Mesenchymal stem cell of adipose (primary cell): ENCODE measurements around a stretch of chr21.

GRCh38 chr21:5117534-5118026, 5403.8 kb upstream of the TPTE start:
- CAGE, long polyA plus RNA: no peak

- CAGE, long polyA plus RNA: no peak
These were observed 4399.7 kb upstream of the TPTE start for GRCh38 chr21:6121600-6122159.

DNA sequence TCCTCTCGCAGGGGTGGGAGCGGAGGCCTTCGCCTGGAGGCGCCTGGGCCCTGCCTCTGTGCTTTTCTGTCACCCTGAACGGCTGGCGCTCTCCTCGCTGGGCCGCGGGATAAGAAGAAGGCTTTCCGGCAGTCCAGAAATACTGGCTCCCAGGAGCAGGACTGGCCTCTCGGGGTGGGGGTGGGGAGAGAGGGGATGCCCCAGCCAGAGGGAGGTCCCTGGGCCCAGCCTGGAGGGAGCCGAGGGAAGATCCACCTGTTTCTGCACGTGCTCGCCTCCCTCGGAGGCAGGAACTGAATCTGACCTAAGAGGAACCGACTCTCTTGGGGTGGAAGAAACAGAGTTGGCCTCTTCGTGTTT, 4394.2 kb upstream of the TPTE start:
- CAGE, long polyA plus RNA: no peak

- CAGE, long polyA plus RNA: no peak
These were observed 4149.6 kb upstream of the TPTE start for GRCh38 chr21:6371811-6372114.

GRCh38 chr21:6468323-6468642, 4053.1 kb upstream of the TPTE start:
- CAGE, long polyA plus RNA: no peak

GRCh38 chr21:9721980-9722393, 799.4 kb upstream of the TPTE start:
- CAGE, long polyA plus RNA: no peak

GRCh38 chr21:10119223-10119839, 402.1 kb upstream of the TPTE start:
- CAGE, long polyA plus RNA: no peak

GRCh38 chr21:14026925-14028254, 183.4 kb downstream of the LIPI start:
- CAGE, long polyA plus RNA: no peak

DNA sequence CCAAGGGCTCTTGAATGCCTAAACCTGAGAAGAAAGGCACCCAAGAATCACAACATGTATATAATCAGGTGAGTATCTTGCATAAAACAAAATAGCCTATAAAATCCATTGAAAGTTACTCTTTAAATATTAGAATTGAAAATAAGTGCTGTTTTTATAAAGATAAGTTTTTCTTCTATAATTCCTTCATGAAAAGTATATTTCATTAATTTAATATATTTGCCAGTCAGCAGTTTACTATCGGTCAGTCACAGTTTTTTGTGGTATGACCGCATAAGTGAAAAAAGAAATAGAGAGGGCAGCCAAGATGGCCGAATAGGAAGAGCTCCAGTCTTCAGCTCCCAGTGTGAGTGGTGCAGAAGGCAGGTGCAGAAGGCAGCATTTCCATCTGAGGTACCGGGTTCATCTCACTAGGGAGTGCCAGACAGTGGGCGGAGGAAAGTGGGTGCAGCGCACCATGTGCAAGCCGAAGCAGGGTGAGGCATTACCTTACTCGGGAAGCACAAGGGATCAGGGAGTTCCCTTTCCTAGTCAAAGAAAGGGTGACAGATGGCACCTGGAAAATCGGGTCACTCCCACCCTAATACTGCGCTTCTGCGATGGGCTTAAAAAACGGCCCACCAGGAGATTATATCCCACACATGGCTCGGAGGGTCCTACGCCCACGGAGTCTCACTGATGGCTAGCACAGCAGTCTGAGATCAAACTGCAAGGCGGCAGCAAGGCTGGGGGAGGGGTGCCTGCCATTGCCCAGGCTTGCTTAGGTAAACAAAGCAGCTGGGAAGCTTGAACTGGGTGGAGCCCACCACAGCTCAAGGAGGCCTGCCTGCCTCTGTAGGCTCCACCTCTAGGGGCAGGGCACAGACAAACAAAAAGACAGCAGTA, 44.1 kb downstream of the LIPI start:
- CAGE, long polyA plus RNA: no peak

GRCh38 chr21:14962338-14963145, 102.3 kb downstream of the NRIP1 start:
- CAGE, long polyA plus RNA: no peak

DNA sequence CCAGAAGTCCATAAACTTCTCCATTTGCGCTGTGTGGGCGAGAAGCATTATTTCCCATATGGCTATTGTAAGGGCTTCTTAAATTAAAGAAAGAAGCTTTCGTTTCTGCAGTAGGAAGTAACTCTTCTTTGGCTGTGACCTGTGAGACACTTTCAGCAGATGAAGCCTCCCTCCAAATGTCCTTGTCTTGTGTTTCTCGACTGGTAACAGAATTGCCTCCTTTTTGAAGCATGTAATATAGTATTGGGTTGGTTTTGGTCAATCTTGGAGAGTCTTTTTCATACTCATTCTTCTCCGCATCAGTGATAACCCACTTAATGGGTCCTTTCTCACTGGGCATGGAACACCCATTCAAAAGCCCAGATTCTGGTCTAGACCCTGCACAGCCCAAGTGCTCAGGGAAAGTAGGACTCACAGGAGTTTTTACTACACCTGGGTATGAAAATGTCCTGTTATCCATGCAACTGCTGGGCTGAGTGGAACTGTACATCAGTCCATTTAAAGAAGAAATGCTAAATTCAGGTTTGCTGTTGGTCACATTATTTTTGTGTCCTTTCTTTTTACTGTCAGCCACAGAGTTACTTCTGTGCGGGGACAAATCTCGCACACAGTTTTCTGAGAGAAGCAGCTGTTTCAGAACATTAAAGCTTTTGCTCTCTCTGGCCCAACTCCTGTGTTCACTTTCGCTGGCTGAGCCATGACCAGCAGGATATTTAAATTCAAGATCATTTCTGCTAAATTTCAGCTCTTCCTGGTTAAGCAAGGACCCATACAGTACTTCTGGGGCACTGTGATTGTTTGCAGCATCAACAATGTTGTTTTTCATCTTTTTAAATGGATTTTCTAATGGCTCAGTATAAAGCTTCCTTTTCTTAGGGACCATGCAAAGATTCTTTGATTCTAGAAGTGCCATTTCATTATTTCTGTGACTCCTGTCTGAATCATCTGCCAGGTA, 99.8 kb downstream of the NRIP1 start:
- CAGE, long polyA plus RNA: no peak

DNA sequence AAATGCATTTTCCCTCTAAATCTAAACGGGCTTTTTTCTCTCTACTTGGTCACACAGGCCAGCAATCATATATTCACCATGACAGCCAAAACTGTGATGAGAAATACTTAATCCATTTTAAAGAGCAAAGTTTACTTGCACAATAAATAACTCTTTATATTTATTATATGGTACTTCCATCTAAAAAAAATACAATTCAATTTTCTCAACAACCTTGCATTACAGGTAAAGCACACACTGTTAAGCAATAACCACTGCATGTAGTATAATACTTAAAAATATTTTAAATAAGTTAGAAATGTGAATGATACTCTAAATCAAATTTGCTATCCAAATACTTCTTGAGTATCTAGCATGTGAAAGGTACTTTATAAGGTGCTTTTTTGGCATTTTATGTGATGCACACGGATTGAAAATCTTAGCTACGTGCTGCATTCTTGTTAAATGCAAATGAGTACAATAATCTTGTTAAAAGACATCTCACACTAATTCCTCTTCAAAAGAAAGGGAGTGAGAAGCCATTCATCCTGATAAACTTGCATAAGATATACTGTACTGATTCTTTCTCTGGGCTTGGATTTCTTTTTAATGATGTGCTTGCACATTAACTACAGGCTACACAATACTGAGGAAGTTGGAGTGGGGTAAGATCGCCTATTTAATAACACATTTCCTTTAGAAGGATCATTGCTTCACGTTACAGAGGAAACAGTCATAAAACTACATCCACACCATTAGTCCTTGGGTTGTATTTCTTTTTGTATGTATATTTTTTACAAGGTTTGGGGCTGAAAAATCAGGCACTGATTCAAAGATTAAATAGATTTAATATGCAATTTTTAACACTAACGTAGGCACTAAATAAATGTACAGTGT, 36.8 kb downstream of the NRIP1 start:
- CAGE, long polyA plus RNA: no peak

- CAGE, long polyA plus RNA: no peak
These were observed 19.0 kb downstream of the NRIP1 start for GRCh38 chr21:15045633-15046464.

DNA sequence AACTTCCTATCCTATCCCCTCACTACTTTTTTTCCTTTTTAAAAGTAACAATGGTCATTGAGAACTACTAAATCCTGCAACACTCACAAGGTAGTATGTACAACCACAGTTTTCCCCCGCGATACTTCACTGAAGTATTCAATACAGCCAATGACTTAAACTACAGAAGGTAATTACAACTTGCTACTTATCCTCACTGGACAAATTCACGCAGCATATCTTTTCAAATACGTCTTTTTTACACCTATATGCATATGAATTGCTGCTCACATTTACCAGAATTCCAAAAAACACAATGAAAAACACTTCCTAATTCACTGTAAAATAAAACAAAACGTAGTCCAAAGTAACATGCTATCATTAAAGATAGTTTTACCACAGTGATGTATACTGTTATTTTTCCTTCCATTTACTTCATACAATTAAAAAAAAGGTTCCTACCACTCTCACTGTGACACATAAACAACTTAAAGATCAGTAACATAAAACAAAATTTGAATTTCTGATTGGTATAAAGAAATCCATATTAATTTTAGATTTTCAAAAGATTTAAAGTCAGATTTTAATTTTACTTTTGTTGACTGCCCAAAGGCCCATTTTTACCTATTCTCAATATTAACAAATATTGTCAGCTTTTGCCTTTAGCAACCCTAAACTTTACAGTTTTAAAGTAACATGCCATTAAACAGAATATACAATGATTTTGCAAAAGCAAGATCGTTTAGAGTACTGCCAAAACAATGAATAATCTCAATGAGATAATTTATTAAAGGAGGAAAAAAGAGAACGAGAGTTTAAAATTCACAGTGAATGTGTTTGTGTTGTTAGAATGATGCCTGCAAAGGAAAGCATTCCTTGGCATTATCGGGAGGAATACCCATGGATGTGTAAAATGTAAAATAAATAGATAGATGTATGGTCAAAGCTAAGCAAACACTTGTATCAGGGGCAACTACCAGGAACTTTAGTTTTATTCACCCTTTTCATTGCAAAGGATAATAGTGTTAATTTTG, 12.1 kb downstream of the NRIP1 start:
- CAGE, long polyA plus RNA: no peak

DNA sequence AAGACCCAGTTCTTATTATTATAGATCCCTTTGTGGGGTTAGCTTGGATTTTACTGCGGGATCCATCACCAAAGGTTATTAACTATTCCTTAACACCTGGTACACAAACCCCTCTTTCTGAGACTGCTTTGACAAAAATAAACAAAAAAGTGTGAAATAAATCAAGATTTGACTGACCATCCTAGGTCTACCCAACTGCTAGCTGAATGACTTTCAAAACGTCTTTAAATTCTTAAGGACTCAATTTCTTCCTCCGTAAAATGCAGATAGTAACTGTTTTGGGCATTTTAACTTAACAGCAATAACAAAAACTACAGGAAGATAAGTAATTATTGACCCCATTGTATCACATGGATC, 9.3 kb downstream of the NRIP1 start:
- CAGE, long polyA plus RNA: no peak

GRCh38 chr21:15141285-15141865, 76.6 kb upstream of the NRIP1 start:
- CAGE, long polyA plus RNA: no peak

- CAGE, long polyA plus RNA: no peak
These were observed 273.9 kb upstream of the USP25 start for GRCh38 chr21:15455825-15456290.

DNA sequence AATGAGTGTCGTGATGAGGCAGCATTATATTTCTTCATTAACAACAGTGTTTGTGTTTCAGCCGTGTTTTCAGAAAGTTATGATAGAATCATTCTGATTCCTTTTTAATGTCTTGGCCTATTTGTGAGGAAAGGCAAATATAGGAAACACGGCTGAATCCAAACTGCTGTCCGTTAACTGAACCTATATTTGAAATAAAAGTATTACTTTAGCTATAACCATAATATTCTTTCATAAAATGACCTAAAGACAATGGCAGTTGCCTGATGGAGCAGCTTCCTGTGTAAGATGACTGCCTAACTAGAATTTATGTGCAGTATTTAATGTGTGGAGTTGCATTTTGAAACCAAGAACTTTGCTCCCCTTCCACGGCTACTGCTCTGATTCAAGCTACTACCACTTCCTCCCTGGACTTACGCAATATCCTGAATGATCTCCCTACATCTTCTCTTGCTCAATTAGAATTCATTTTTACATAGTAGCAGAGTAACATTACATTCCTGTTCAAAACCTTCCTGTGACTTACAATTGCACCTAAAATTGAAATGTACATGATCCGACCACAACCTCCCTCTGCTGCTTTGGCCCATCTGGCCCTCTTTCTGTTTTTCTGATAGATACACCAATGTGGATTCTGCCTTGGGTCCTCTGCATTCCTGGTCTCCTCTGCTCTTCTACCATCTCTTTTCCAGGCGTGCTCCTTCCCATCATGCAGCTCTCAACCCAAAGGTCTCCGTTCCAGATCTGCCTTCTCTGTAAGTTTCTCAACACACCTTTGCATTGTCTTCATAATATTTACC, 47.6 kb upstream of the USP25 start:
- CAGE, long polyA plus RNA: no peak

DNA sequence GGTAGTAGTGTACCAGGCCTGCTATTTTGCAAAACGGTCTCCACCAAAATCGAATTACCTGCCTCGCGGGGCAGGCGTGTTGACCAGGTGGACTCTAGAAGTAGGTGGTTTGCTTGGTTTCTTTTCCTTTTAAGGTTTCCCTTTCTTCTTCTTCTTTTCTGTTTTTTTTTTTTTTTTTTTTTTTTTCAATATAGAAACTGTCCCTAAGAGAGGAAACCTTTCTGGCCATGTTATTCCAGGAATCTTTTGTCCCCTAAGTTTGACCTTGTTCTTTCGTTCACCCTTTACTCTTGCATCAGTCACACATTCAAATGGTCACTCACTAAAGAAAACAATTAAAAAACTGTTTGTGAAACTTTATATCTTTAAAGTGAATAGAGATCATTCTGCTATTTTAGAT, 1.0 kb downstream of the USP25 start:
- CAGE, long polyA plus RNA: no peak

DNA sequence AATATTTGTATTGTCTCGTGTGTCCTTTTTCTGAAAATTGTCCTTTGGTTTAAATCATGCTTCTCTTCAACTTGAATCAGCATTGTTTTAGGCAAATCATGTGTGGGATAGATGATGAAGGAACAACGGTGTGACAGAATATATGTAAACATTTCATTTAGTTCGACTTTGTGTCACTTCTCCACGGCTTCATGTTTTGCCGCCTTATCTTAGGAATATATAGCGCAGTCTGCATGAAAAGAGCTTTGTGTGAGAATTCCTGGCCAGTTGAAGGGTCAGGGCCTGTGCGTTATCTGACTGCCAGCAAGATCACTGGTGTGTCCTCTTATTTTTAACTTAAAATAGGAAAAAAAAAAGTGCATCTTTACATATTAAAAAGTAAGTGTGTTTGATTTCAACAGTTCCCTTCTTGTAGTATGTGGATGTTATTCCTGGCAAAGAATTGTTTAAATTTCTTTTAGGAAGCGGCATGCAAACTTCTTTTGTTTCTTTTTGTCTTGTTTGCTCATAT, 465.1 kb downstream of the USP25 start:
- CAGE, long polyA plus RNA: no peak